Mononuclear cell (primary cell): Measurements from ENCODE around the gene PTPRS.

DNA sequence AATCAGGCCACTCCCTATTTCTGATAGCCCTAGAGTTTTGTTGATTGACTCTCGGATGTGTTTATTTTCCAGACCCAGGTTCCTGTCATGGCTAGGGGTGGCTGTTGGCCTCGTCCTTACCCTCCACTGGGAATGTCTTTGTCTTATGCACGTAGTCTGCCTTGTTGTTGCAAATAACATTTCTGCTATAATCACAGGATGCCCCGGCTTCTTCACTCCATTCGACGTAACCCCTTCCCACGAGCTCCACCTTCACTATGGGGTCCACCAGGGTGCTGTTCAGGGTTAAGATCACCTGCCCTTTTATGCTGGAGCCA is 285 bp downstream of the ARRDC5 start:
- RRBS = no CpG with 5 or more reads among the region's 7 CpGs

DNA sequence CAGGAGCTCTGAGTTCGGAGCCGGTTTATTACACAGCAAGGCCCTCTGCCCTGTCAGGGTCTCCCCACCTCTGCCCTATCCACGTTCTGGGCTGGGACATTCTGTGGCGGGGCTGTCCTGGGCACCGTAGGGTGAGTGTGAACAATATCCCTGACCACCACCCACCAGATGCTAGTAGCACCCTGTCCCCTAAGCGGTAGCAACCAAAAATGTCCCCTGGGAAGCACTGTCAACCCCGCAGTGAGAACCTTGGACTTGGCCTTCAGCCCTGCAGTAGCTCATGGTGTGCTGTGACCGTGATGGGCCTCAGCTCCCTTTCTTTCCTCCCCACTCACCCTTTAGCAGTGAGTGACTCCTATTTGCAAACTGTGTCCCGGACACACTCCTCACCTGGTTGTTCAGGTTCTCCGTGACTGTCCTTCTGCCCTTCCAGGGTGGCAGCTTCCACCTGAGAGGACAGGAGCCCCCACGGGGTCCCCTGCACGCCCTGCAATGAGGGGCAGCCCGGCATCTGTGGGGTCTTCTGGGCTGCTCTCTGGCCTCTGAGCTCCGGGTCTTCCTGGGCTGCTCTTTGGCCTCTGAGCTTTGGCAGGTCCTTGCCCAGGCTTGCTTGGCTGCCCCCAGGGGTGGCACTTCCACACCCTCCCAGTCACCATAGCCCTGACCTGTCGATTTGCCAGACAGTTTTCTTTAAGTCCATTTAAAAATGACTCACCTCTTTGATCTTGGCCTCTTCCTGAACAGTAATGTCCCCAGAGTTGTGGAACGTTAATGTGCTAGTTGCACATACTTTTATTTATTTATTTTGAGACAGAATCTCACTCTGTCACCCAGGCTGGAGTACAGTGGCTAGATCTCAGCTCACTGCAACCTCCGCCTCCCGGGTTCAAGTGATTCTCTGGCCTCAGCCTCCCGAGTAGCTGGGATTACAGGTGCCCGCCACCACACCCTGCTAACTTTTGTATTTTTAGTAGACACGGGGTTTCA is 3.8 kb downstream of the KDM4B start:
- RRBS = 94% methylated on average over 2 of the region's 21 CpGs

DNA sequence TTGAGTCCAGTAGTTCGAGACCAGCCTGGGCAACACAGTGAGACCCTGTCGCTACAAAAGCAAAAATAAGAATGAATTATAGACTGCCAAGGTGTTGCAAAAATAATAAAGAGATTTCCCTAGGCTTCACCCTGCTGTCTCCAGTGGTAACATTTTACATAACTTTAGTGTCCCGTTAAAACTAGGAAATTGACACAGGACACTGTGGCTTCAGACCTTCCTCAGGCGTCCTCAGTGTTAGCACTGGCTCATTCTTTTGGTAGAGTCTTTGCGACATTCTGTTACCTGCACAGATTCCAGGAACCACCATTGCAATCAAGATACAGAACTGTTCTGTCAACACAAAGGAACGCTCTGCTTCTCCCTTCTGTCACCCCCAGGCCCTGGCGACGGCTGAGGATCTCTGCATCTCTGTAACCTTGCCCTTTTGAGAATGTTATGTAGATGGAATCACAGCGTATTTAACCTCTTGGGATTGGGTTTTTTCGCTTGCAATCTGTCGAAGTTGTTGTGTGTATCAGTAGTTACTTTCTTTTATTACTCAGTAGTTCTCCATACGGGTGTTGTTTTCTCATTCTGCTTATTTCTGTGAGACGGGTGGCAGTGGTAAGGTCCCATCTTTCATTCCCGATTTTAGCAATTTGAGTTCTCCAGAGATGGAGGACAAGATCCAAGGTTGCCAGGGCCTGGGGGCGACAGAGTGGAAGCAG is 22.6 kb downstream of the KDM4B start:
- RRBS = no CpG with 5 or more reads among the region's 15 CpGs

GRCh38 chr19:5058963-5059721 is 90.2 kb downstream of the KDM4B start:
- RRBS = no CpG with 5 or more reads among the region's 45 CpGs

- RRBS = no CpG with 5 or more reads among the region's 17 CpGs
These were observed 143.4 kb downstream of the KDM4B start for GRCh38 chr19:5112115-5112884.

DNA sequence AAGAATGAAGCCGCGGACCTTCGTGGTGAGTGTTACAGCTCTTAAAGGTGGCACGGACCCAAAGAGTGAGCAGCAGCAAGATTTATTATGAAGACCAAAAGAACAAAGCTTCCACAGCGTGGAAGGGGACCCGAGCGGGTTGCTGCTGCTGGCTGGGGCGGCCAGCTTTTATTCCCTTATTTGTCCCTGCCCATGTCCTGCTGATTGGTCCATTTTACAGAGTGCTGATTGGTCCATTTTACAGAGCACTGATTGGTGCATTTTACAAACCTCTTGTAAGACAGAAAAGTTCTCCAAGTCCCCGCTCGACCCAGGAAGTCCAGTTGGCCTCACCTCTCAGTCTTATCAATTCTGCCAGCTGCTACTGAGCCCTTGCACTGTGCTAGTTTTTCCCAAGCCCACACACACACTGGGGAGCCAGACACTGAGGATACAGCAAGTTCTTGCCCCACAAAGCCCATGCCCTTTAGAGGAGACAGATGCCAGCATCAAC is 175.1 kb downstream of the PTPRS start:
- RRBS = no CpG with 5 or more reads among the region's 10 CpGs

DNA sequence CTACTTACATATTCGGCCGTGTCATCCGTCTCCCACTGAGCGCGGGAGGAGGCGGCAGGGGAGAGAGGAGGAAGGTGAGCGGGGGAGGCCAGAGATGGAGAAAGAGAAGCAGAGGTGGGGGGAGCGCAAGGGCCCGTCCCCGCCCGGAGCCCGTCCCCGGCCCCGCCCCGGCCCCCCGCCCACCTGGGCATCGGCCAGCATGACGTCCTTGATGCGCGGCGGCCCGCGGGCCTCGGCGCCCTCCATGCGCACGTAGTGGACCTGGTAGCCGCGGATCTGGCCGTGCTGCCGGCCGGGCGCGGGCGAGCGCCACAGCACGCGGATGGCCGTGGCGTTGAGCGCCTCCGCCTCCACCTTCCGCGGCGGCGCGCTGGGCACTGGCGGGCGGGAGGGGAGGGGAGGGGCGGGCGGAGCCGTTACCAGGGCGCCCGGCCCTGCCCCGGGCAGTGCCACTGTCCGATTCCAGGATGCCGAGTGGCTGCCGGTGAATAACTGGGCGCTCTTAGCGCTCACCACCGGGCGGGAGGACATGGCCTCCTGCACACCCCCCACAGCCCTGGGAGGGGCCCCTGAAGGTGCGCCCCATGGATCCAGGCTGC is 111.2 kb downstream of the PTPRS start:
- RRBS = 65% methylated on average over 4 of the region's 63 CpGs

DNA sequence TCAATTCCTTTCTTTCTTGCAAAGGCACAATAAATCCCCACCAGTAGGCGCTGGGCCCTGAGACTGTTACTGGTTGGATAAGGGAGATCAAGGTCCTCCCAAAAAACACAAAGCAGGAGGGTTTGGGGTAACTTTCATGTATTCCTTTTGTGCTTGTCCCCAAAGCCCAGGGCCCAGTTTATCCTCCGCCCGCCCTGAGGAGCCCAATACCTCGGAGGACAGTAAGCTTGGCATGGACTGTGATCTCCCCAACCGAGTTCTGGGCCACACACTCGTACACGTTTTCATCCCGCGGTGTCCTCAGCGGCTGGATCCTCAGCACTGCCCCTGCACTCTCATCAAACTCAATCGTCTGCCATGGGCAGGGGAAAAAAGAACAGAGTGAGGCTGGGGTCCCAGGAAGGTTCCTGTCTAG is 67.4 kb downstream of the PTPRS start:
- RRBS = no CpG with 5 or more reads among the region's 11 CpGs

GRCh38 chr19:5293102-5294175 is 47.2 kb downstream of the PTPRS start:
- RRBS = 7% methylated on average over 25 of the region's 87 CpGs

- RRBS = 3% methylated on average over 86 of the region's 152 CpGs
These were observed at the start of gene PTPRS for GRCh38 chr19:5339941-5341293. PTPRS (minus strand) TSS chr19:5340812.

- RRBS = no CpG with 5 or more reads among the region's 14 CpGs
These were observed 82.7 kb downstream of the ZNRF4 start for GRCh38 chr19:5537711-5538433.

DNA sequence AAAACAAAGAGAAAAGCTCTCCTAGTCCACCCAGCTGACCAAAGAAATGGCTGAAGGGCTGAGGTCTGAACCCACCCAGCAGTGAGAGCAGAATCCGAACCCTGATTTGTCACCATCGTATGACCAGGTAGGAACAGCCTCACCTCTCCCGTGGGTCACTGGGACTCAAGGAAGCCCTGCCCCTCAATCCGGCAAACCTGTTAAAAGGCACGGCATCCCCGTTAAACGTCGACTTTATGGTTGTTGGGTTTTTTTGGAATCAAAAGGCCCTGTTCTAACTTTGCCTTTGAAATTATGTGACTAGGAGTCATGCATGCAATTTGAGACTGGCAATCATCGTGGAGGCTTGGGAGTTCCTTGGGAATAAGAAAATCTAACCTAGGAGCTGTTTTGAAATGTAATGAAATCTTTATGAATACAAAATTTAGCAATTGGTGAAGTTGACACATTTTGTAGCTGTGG is 39.5 kb downstream of the SAFB2 start:
- RRBS = no CpG with 5 or more reads among the region's 9 CpGs

DNA sequence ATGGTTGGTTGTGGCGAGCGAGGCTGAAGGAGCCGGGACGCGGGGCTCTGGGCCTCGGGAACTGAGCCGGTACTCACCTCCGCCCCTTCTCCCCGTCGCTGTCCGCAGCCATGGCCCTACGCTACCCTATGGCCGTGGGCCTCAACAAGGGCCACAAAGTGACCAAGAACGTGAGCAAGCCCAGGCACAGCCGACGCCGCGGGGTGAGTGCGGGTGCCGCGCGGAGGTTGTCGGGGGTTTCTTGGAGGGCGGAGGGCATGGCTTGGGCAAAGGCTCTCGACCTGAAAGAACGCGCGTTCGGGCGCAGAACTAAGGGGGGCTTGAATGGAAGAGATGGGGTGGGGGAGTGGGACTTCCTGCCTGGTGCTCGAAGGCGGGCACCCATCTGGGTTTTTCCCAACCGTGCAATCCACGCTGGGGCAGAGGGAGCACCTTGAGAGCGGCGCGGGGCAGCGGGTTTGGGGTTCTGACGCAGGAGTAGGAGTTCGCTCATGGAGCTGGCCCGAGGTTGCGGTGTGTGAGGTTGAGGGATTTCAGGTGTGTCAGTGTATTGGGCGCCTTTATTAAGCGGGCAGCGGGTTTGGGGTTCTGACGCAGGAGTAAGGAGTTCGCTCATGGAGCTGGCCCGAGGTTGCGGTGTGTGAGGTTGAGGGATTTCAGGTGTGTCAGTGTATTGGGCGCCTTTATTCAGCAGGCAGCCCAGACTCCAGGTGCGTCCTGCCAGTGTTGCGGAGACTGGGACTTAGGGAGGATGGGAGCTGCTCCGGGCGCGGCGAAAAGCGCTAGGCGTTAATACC is 501 bp downstream of the RPL36 start:
- RRBS = 3% methylated on average over 3 of the region's 58 CpGs

DNA sequence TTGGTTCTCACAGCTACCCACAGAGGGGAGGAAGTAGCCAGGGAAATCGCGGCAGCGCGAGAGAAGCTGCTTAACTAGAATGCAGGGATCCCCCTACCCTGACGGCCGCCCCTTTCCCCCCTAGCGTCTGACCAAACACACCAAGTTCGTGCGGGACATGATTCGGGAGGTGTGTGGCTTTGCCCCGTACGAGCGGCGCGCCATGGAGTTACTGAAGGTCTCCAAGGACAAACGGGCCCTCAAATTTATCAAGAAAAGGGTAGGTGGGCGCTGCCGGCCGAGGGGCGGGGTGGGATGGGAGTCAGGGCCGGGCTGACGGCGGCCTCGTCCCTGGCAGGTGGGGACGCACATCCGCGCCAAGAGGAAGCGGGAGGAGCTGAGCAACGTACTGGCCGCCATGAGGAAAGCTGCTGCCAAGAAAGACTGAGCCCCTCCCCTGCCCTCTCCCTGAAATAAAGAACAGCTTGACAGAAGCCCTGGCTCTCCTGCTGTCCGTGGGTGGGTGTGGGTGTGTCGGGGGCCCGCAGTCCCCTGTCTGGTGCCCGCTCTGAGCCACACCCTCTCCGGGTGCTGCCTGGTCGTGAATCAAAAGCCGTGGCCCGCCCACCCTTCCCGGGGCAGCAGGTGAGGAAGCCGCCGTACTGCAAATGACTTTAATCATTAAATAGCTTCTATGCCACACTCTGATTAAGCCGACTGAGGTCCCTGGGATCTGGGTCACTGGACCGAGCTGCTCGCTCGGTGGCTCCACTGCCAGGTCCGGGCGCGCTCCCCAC is 1.3 kb downstream of the RPL36 start:
- RRBS = 38% methylated on average over 10 of the region's 48 CpGs

DNA sequence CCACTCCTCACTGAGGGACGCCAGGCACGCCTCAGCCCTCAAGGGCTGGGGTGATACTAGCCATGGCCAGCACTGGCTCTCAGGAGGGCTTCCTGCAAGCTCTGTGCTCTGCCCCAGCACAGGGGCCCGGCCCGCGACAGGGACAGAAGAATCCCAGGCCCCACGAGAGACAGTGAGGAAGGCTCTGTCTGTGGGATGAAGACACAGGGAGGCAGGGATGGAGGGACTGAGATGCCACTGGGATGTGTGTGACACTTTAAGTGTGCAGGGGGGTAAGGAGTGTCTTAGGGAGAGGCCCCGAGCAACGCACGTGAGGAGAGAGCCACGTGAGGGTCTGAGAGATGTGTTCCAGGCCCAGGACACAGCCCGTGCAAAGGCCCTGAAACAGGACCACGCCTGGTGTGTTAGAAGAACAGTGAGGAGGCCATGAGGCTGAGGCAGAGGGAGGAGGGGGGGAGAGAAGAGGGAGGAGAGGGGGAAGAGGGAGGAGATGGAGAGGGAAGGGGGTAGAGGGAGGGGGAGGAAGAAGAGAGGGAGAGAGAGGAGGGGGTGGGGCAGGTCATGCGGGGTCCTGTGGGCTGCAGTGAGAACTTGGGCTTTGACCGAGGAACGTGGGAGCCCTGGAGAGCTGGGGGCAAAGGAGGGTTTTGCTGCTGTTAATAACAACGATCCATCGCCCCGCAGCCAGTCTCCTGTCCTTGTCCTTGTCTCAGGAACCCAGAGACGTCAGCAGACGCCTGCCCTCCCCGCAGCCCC is 7.1 kb downstream of the RPL36 start:
- RRBS = no CpG with 5 or more reads among the region's 21 CpGs

DNA sequence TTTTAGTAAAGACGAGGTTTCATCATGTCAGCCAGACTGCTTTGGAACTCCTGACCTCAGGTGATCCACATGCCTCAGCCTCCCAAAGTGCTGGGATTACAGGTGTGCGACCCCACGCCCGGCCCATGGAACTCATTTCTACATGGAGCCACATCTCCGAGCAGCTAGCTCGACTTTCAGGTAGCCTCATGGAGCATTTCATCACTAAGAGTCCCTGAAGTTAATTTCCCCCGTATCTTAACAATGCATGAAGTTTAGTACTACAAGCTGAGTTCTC is 6.3 kb downstream of the LONP1 start:
- RRBS = no CpG with 5 or more reads among the region's 7 CpGs

- RRBS = 3% methylated on average over 21 of the region's 70 CpGs
These were observed 632 bp downstream of the LONP1 start for GRCh38 chr19:5718989-5720038.

- RRBS = 7% methylated on average over 15 of the region's 29 CpGs
These were observed 1.1 kb downstream of the NRTN start for GRCh38 chr19:5805818-5806491.

DNA sequence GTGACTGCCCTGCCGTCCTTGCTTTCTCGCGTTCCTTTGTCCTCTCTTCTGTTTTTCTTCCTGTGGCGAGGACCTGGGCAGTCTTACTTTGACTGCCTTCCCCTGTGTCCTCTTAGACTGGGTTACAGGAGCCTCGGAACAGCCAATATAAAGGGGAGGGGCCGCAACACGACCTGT is 53.7 kb downstream of the RFX2 start:
- RRBS = no CpG with 5 or more reads among the region's 7 CpGs

- RRBS = no CpG with 5 or more reads among the region's 15 CpGs
These were observed 48.1 kb downstream of the RFX2 start for GRCh38 chr19:6062152-6062723.